Bronchial lymph node (tissue), 1 donor: Measurements from ENCODE around the genes LCN8 and AJM1.

DNA sequence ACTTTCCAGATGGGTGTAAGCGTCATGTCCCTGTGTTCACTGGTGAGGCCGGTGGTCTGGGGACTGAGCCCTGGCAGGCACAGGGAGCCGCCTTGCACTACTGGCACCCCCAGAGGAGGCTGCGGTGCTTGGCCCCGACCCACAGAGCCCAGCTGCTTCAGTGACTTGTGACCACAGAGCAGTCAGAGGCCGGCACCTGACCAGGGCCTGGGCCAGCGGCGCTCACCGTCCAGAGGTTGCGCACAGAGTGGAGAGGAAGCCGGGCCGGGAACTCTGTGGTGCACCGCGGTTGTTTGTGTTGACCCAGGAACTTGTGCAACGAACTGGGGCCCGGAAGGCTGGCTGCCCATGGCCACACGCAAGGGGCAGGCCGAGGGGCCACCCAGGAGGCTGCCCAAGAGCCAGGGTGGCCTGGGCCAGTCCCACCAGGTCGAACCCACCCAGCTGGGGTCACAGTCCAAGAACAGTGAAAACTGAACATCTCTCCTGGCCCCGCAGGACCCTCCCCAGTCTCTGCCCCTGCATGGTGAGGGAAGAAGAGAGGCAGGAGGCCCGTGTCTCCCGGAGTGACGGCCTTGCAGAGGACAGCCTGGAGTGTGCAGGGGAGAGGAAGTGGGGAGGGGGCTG is 42.9 kb upstream of the EGFL7 start:
- PRO-cap = bidirectional peak, plus-strand start at position 318 of the sequence, minus-strand start at position 245 of the sequence

DNA sequence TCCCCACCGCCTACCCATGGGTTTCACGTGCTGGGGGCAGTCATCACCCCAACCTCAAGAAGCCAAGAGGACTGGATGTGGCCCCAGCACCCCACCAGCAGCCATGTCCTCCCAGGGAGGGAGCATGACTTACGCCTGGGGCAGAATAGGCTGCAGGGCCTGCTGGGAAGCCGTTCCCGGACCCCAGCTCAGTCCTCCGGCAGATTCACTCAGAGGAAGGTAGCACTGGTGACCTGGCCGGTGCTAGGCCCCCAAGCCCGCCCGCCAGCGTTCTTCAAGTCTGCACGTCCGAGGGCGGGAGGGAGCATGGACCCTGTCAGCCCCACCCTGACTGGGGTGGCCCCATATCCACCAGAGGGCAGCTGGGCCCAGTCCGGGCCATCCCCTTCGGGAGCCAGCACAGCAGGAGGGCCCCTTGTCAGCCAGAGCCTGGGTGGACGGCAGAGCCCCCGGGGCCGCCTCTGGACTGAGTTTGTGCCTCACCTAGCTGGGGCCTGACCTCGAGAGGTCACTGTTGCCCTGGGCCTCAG is 16.9 kb upstream of the EGFL7 start:
- PRO-cap = no peak

DNA sequence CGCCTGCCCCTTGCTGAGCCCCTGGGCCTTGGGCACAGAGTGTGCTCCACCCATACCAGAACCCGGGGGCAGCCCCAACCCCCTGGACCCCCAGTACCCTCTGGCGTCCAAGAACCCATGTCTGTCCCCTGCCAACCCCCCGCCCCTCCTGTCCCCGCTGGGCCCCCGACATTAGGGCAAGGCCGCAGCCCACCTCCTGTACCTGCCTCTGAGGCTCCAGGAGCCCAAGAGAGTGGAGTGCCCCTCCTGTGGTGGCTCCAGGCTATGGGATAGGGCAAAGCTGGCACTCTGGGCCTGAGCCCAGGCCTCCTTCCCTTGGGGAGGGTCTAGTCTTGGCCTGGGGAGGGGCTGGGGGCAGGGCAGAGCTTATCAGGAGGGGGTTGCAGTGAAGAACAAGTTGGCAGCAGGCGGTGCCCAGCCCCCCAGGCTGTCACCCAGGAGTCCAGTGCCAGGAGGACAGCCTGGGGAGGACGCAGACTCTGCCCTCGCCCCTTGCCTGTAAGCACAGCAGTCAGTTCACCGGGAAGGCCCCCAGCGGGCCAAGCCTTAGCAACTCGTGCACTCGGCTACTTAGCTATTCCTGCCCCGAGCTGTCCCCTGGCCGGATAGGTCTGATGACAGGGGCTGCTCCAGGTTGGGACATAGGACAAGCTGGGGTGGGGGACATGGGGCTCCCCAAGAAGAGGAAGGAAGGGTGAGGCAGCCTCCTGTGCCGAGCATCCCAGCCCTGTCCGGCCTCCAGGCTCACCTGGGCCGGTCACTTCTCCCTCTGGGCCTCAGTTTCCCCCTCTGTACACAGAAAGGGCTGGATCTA is 2.4 kb upstream of the EGFL7 start:
- PRO-cap = no peak

GRCh38 chr9:136665410-136666309 is 2.9 kb downstream of the EGFL7 start:
- PRO-cap = unidirectional peak, plus-strand start at chr9:136665817

GRCh38 chr9:136666310-136666911 is 3.7 kb downstream of the EGFL7 start:
- PRO-cap = no peak

- PRO-cap = unidirectional peak, plus-strand start at chr9:136669923
Measured at GRCh38 chr9:136669555-136670006, 6.9 kb downstream of the EGFL7 start.

GRCh38 chr9:136674020-136674832 is 11.5 kb downstream of the EGFL7 start:
- PRO-cap = no peak

DNA sequence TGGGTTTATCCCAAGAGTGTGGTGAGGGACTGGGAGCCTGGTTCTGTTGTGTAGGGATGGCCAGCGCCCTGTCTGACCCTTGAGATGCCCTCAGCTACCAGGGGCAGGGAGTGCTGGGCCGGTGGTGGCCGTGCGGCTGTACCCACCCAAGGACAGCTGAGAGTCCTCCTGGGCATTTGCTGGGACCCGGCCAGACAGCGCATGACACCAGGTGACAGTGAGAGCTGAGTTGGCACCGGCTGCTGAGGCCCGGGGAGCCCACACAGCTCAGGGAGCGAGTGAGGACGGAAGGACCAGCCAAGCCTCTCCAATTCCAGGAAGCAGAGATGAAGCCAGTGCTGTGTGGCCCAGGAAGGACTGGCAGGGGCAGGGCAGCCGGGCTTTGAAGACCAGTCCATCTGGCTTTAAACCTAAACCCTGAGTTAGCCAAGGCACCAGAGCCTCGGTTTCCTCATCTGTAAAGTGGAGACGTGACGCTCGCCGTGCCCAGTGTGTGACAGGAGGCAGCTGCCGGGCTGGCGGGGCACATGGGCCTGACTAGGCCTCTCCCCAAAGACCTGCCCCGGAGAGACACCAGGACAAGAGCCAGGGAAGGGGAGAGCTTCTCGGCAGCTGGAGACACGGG is 2.9 kb upstream of the AGPAT2 start:
- PRO-cap = no peak

DNA sequence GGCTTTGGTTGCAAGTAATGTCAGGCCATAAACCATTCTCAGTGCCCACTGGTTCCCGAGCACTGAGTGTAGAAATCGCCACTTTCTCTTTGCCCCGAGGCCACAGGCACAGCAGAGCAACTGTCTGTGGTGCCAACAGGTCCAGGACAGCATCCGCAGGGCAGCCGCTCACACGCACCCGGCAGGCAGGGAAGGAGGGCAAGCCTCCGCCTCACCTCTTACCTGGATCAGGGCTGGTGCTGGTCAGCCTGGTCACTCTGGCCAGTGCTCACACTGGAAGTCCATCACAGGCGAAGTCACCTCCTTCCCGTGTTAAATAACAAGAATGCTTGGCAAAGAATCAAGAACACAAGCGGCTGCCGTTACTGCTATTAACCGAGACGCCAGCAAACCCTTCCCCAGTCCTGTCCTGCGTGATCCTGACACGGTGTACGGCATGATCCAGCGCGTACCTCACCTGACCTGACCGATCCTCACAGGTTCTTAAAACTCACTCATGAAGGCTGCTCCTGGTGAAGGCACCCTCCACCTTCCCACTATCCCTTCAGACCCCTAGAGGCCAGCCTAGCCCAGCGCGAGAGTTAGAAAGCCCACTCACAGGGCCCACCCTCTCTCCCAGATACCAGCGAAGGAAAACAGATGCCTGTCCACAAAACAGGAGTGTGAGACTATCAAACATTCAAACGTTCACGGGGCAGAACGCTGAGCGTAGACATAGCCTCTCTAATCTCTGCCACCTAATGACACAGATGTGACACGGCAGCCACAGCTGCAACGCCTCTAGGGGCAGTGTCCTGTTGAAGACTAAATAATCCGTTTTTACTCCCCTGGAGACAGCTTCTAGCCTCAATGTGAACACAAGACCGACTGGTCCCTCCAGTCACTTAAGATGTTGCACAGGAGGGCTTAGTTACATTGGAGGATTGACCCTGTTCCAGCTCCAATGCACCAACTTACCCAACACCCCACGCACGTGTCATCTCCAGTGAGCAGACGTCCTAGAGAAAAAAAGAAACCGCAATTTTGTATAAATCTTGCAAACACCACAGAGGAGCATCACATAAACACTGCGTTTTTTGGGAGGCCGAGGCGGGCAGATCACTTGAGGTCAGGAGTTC is 14.1 kb downstream of the DIPK1B start:
- PRO-cap = no peak

DNA sequence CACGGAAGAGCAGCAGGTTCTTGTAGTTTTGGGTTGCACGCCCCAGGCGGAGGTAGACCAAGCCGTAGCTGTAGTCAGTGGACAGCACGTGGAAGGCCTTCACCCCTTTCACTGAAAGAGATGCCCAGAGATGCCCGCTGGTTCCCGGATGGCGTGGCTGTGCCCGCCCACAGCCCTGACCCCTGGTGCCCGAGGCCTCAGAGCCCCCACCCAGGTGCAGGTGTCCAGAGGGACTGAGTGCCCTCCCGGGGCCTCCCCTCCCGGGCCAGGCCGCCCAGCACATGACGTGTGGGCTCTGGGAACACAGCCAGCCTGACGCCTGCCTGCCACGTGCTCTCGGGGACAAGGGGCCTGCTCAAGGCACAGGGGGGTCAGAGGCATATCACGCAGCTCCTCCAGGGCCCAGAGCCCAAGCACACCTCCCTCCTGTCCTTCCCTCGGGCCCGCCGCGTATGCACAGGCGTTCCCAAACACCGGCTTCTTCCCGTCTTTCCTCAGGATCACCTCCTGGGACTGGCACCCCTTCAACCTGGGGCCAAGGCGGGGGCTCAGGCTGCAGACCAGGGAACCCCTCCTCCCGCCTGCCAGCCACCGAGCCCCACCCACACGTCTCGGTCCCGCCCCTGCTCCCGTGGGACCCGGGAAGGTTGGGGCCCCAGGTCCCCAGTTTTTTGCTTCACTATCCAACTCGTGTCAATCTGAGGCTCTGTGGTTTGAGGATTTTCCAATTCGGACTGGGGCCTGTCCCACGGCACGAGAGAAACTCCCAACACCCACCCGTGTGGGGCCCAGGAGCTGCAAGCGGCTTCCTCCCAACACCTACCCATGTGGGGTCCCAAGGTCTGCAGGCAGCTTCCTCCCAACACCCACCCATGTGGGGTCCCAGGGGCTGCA is 1.7 kb downstream of the LCN10 start:
- PRO-cap = unidirectional peak, plus-strand start at position 329 of the sequence; bidirectional peak, plus-strand start at position 658 of the sequence, minus-strand start at position 592 of the sequence

DNA sequence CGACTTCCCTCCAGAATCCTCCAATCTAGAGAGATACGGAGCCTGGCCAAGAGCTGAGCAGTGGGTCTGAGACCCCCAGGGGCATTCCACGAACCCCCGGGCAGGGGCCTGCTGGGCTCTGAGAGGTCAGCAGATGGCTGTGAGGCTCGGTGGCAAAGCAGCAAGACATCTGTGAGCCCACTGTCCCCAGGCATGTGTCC is 999 bp downstream of the LCN8 start:
- PRO-cap = no peak

- PRO-cap = bidirectional peak, plus-strand start at chr9:136758464, minus-strand start at chr9:136758230
Measured at GRCh38 chr9:136757858-136758680, at the start of gene LCN8. Gene LCN8 (minus strand): TSS chr9:136758243.

DNA sequence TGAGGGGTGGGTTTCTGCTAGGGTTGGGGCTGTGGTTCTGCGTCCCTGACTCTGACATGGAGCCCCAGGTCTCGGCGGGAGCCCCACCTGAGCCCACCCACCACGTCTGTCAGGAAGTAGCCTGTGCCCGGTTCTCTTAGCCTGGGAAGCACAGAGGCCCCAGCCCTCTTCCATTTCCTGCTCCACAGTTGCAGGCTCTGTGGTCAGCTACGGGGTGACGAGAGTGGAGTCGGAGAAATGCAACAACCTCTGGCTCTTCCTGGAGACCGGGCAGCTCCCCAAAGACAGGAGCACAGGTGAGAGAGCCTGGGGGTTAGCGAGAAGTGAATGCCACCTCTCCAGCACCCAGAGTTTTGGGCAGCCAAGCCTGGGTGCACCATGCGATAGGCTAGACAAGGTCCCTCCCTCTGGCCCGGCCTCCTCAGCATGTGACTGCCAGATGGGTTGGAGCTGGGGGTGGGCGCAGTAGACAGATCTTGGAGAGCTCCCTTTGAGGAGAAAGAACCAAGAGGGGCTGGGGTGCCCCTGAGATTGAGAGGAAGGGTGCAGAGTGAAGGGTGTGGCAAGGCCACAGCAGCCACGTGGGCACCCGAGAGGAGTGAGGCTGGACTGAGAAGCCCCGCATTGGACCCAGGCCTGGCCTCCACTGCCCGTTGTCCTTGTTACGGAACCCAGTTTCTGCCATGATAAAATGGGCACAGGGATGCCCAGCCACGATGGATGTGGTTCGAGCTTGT is 1.1 kb downstream of the TMEM141 start:
- PRO-cap = no peak

- PRO-cap = unidirectional peak, plus-strand start at chr9:136842469
Measured at GRCh38 chr9:136842163-136842653, at the start of gene AJM1. Gene AJM1 (plus strand): TSS chr9:136842478.

GRCh38 chr9:137028631-137029012 is 585 bp upstream of the ABCA2 start:
- PRO-cap = no peak

DNA sequence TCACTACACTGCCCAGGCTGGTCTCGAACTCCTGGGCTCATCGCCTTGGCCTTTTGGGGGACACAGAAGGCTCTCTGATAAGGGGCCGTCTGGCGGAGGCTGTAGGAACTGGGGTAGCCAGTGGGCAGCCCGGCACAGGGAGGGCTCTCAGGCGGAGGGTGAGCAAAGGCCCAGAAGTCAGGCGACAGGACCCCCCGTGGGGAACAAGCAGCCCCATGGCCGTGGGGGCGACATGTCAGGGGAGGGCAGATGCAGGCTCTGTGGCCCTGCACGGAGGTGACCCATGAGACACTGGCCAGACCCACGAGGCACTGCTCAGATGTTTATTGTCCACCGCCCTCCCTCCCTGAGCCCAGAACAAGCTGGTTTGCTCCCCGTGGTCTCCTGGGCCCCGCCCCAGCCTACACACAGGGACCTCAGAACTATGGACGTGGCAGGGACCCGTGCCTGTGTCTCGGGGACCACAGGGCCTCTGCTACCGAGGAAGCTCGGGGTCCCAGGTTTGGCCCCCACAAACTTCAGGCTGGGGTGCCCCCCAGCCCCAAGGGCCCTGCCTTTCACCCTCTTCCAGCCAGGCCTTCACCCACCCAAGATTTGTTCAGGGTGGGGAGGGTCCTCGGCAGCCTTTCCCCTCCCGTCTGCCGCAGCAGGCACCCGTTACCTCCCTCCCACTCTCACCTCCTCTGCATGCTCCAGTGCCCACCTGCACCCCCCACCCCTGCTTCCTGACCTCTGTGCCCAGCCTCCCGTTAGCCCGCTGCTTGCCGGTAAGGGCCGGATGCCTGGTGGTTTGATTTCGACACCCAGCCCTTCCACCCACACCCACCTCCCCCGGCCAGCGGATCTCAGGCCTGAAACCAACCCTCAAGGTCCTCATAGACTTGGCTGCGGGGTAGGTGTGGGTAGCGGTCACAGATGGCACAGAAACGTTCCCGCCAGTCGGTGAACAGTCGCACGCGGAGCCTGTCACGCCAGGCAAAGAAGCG is 1.7 kb downstream of the FUT7 start:
- PRO-cap = no peak

DNA sequence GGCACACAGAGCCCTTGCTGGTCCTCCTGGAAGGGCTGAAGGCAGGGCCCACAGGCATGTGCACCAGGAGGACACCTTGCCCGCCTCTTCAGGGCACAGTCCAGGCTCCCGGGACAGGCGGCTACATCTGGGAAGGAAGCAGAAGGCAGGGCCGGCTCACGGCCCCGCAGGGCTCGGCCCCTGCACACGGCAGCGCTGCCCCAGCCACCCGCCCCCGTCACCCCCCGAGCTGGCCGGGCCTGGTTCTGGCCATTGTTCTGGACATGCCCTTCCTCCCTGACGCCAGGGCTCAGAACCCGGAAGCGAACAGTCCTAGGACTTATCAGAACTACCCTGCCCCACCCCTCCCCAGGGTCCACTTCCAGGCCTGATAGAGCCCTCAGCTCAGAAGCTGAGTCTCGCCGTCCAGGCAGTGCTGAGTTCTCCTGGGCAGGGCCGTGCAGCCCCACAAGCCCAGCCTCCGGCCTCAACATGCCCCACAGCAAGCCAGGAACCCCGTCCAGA is 3.0 kb downstream of the NPDC1 start:
- PRO-cap = no peak

- PRO-cap = no peak
Measured at GRCh38 chr9:137048438-137049342, 2.7 kb upstream of the NPDC1 start.

DNA sequence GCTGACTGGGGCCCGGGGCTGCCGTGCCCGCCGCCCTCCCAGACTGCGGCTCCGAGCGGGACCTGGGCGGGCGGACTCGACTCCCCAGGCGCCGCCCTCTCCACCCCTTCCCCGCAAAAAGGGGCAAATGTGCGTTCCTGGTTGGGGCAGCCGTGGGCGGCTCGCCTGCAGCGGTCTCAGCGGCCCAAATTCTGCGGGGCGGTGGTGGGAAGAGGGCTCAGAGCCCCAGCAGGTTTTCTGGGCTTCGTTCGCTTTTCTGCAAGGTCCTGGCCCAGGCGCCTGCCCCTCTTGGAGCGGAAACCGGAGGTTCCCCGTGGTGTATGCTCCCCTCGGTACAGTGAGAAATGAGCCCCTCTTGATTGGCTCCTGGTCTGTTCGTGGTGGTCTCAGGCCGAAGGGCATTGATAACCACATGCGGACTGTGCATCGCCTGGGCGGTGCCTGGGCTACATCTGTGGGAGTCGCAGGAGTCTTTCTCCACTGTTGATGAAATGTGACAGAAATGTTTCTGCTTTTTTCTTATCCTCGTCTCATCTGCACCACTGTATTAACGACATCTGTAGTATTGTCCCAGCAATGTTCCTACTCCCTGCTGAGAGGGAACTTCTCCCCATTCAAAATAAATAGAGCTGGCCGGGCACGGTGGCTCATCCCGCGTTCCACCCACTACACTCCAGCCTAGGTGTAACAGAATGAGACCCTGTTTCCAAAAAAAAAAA is 609 bp downstream of the MAN1B1 start:
- PRO-cap = bidirectional peak, plus-strand start at position 53 of the sequence, minus-strand start at position 45 of the sequence

GRCh38 chr9:137129422-137129601 is 9.6 kb upstream of the GRIN1 start:
- PRO-cap = no peak